K562 (cell line): ENCODE measurements around the genes KATNB1 and TEPP.

DNA sequence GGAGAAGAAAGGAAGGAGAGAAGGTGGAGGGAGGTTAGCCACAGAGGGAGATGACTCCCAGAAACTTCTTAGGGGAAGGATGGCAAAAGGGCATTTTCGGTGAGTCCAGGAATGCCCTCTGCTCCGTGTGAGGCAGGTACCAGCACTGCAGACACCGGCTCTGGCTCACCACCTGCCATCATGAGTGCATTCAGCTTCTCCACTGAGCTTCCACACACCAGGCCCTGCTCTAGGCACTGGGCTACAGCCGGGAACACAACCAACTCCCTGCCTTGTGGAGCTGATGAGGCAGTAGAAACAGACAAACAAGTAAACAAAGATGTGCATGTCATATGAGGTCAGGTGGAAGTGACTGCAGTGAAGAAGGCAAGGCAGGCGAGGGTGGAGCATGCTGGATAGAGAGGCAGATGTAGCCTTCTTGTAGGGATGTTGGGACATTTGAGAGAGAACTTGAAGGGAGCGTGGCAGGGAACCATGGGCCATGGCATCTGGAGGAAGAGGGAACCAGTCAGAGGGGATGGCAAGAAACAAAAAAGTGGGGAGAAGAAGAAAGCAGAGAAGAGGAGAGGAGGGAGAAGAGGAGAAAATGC is 4.9 kb downstream of the NLRC5 start:
- RAMPAGE, long total RNA, result no peak
- RRBS, result 2% methylated on average over 2 of the region's 6 CpGs
PRO-cap:
- standard, result no peak
- CoPRO, capped RNA only, 2 experiments, result no peak in any of the 2 experiments
- CoPRO, capped and uncapped RNA, 2 experiments, result no peak in any of the 2 experiments
- CoPRO, uncapped RNA only, 2 experiments, result no peak in any of the 2 experiments
CAGE:
- cytosol, long polyA plus RNA, result no peak
- long polyA plus RNA, result no peak
- nucleolus, long total RNA, result no peak
- nucleus, long polyA plus RNA, result no peak

GRCh38 chr16:57009585-57009993 is 20.2 kb downstream of the NLRC5 start:
- RAMPAGE, long total RNA, result no peak
- RRBS, result no CpG with 5 or more reads among the region's 1 CpG
PRO-cap:
- standard, result no peak
- CoPRO, capped RNA only, 2 experiments, result no peak in any of the 2 experiments
- CoPRO, capped and uncapped RNA, 2 experiments, result no peak in any of the 2 experiments
- CoPRO, uncapped RNA only, 2 experiments, result no peak in any of the 2 experiments
CAGE:
- cytosol, long polyA plus RNA, result no peak
- long polyA plus RNA, result no peak
- nucleolus, long total RNA, result no peak
- nucleus, long polyA plus RNA, result no peak

- RAMPAGE, long total RNA, result no peak
- RRBS, result no CpG with 5 or more reads among the region's 2 CpGs
PRO-cap:
- standard, result no peak
- CoPRO, capped RNA only, 2 experiments, result no peak in any of the 2 experiments
- CoPRO, capped and uncapped RNA, 2 experiments, result no peak in any of the 2 experiments
- CoPRO, uncapped RNA only, 2 experiments, result no peak in any of the 2 experiments
CAGE:
- cytosol, long polyA plus RNA, result no peak
- long polyA plus RNA, result no peak
- nucleolus, long total RNA, result no peak
- nucleus, long polyA plus RNA, result no peak
These were observed 8.2 kb downstream of the ARL2BP start for GRCh38 chr16:57253244-57253627.

GRCh38 chr16:57470491-57471281 is 8.2 kb downstream of the POLR2C start:
- RAMPAGE, long total RNA, result no peak
- RRBS, result no CpG with 5 or more reads among the region's 10 CpGs
PRO-cap:
- standard, result no peak
- CoPRO, capped RNA only, 2 experiments, result no peak in any of the 2 experiments
- CoPRO, capped and uncapped RNA, 2 experiments, result no peak in any of the 2 experiments
- CoPRO, uncapped RNA only, 2 experiments, result peak in 2 of 2 experiments; most common plus-strand start chr16:57470566 (in 2); most common minus-strand start chr16:57471043 (in 1)
CAGE:
- cytosol, long polyA plus RNA, result no peak
- long polyA plus RNA, result no peak
- nucleolus, long total RNA, result no peak
- nucleus, long polyA plus RNA, result no peak

GRCh38 chr16:57472703-57474073 is 10.7 kb downstream of the POLR2C start:
- RAMPAGE, long total RNA, result no peak
- RRBS, result no CpG with 5 or more reads among the region's 28 CpGs
PRO-cap:
- standard, result no peak
- CoPRO, capped RNA only, 2 experiments, result no peak in any of the 2 experiments
- CoPRO, capped and uncapped RNA, 2 experiments, result no peak in any of the 2 experiments
- CoPRO, uncapped RNA only, 2 experiments, result peak in 2 of 2 experiments; most common plus-strand start chr16:57473144 (in 1); most common minus-strand start chr16:57472854 (in 1)
CAGE:
- cytosol, long polyA plus RNA, result no peak
- long polyA plus RNA, result no peak
- nucleolus, long total RNA, result no peak
- nucleus, long polyA plus RNA, result no peak

DNA sequence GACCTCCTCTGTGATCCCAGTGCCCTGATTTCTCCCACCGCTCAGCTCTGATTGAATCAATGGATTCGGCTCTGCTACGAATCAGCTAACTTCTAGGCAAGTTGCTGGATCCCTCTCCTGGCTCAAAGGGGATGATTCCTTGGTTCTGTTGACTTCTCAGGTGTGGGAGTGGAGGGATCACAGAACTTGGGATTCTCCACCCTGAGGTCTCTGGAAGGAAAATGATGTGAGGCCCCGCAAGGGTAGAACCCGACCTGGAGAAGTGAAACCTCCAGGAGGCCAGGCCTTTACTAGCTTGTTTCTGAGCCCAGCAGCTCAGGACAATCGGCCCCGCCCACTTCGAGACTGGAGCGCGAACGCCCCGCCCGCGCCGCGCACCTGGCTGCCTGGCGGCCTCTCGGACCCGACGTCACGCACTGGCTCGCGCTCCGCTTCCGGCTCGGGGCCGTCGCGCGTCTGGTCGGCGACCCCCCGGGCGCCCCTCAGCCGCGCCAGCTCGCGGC is 8.1 kb downstream of the CCDC102A start:
- RAMPAGE, long total RNA, result no peak
- RRBS, result 97% methylated on average over 9 of the region's 38 CpGs
PRO-cap:
- standard, result no peak
- CoPRO, capped RNA only, 2 experiments, result no peak in any of the 2 experiments
- CoPRO, capped and uncapped RNA, 2 experiments, result no peak in any of the 2 experiments
- CoPRO, uncapped RNA only, 2 experiments, result no peak in any of the 2 experiments
CAGE:
- cytosol, long polyA plus RNA, result no peak
- long polyA plus RNA, result no peak
- nucleolus, long total RNA, result no peak
- nucleus, long polyA plus RNA, result no peak

DNA sequence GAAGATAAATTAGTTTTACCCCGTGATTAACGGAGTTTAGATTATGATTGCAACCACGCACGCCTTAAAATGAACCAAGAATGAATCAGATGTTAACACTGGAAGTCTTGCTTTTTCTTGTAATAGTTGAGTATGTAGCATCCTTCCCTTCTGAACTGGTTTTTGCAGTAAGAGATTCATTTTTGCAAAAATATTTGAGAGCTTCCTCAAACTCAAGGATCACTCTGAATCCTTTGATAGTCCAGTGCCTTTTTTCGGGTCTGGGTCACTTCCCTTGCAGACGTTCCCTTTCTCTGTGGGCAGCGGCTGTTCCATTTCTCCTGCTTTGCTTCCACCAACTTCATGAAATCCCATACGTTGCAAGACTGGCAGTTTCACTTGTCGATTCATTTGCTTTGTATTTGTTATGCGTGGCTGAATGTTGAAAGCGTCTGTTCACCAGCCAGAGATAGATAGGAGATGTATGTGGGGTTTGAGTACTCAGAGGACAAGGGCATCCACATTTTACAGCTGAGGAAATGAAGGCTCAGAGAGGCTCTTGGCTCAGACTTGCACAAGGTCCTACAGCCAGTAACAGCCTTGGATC is 1.1 kb upstream of the CCDC102A start:
- RAMPAGE, long total RNA, result no peak
- RRBS, result no CpG with 5 or more reads among the region's 11 CpGs
PRO-cap:
- standard, result no peak
- CoPRO, capped RNA only, 2 experiments, result no peak in any of the 2 experiments
- CoPRO, capped and uncapped RNA, 2 experiments, result no peak in any of the 2 experiments
- CoPRO, uncapped RNA only, 2 experiments, result no peak in any of the 2 experiments
CAGE:
- cytosol, long polyA plus RNA, result no peak
- long polyA plus RNA, result no peak
- nucleolus, long total RNA, result no peak
- nucleus, long polyA plus RNA, result no peak

DNA sequence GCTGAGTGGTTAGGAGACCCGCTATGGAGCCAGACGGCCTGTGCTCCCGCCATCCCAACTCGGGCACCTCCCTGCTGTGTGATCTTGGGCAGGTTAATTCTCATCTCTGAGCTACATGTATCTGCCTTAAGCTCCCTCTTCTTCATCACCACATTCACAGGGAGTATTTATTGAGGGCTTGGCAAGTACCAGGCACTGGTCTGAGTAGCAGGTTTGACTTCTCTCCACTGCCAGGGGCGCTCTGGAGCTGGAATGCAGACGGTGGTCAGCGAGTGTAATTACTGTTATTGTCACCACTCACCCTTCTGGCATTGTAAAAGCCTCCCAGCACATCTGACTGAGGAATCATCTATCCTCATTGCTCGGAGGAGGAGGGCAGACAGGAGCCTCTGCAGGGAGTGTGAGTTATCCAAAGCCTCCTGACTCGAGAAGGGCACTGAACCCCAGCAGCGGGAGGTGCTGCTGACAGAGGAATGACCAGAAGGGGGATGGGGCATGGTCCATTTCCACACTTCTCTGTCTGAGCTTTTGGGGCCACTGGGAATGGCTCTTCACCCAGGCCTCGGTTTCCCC is 976 bp upstream of the ADGRG1 start:
- RAMPAGE, long total RNA, result no peak
- RRBS, result no CpG with 5 or more reads among the region's 11 CpGs
PRO-cap:
- standard, result no peak
- CoPRO, capped RNA only, 2 experiments, result no peak in any of the 2 experiments
- CoPRO, capped and uncapped RNA, 2 experiments, result no peak in any of the 2 experiments
- CoPRO, uncapped RNA only, 2 experiments, result no peak in any of the 2 experiments
CAGE:
- cytosol, long polyA plus RNA, result no peak
- long polyA plus RNA, result no peak
- nucleolus, long total RNA, result no peak
- nucleus, long polyA plus RNA, result no peak

DNA sequence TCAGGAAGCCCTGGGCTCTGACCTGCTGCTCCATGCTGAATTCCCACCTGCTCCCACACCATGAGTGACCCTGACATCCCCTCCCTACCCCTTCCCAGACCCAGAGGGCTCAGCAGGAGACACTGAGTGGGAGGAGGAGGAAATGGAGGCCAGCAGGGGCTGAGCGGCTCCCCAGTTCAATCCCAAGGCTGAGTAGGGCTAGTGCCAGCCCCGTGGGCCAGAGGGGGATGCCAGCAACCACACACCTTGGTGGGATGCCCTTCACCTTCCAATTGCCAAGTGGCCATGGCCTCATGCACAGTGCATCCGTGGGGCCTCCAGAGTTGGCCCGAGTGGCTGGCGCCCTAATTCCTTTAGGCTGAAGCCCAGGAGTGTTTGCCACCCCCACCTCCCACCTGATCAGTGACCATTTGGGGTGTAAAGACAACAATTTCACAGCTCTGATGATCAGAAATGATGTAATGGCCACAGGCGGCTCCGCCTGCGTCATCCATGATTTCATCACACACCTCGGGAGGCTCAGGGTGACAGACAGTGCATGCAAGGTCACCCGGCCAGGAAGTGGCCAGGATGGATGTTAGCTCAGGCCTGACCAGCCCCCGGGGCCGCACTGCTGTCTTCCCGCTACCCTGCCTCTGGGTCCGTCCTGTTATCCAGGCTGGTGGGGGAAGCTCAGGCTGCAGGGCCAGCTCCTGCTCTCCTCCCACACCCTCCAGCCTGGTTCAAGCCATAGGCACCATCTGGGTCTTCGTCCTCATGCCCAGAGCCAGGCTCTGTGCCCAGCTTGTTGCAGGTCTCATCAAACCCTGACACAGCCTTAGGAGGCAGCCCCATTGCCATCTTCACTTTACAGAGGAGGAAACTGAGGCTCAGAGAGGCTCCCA is 799 bp upstream of the ADGRG3 start:
- RAMPAGE, long total RNA, result no peak
- RRBS, result 23% methylated on average over 2 of the region's 15 CpGs
PRO-cap:
- standard, result no peak
- CoPRO, capped RNA only, 2 experiments, result peak in 1 of 2 experiments; most common plus-strand start position 546 of the sequence (in 1); most common minus-strand start position 454 of the sequence (in 1)
- CoPRO, capped and uncapped RNA, 2 experiments, result no peak in any of the 2 experiments
- CoPRO, uncapped RNA only, 2 experiments, result no peak in any of the 2 experiments
CAGE:
- cytosol, long polyA plus RNA, result no peak
- long polyA plus RNA, result no peak
- nucleolus, long total RNA, result no peak
- nucleus, long polyA plus RNA, result no peak

DNA sequence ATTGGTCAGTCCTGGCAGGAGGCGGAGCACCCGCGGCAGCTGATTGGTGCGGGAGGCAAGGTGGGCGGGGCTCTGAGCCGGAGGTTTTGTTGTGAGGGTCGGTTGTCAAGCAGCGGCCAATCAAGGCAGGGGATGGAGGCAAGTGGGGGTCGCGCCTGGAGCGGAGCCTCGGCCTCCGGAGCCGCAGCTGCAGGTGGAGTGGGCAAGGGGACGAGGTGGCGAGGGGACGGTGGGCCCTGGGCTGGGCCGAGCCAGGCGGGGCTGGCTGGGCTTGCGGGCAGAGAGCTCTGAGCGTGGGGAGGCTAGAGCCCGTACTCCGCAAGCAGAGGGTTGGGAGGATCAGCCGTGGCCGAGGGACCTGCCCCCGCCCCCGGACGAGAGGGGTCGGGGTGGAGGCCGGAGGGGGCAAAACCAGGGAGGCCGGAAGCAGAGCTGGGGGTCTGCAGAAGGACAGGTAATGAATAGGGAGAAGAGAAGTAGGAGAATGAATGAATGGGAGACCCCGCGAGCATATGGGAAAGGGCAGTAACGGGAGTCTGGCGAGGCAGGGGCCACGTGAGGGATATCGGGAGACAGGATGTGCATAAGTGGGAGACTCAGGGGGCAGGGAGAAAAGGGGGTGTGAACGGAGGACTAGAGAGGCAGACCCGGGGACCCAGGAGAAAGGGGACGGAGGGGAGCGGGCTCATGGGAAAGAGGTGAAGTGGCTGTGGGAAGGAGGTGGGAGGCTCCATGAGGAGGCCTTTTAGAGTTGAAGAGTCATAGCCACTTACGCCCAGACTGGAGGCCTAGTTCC is at the start of gene KATNB1:
TSS of gene KATNB1 (plus strand) at position 108 of the 796 bp plus-strand sequence.
- RAMPAGE, long total RNA, result start-site peak on the plus strand centred at position 155 of the sequence, 94 bp wide, 306 and 199 reads in 2 replicates
- RRBS, result 2% methylated on average over 7 of the region's 42 CpGs
PRO-cap:
- standard, result unidirectional peak, plus-strand start at position 119 of the sequence
- CoPRO, capped RNA only, 2 experiments, result peak in 2 of 2 experiments; most common plus-strand start position 119 of the sequence (in 2)
- CoPRO, capped and uncapped RNA, 2 experiments, result no peak in any of the 2 experiments
- CoPRO, uncapped RNA only, 2 experiments, result no peak in any of the 2 experiments
CAGE:
- cytosol, long polyA plus RNA, result start-site peak on the plus strand centred at position 128 of the sequence, 130 bp wide, 995 and 419 reads in 2 replicates
- long polyA plus RNA, result start-site peak on the plus strand centred at position 134 of the sequence, 90 bp wide, 185 and 378 reads in 2 replicates
- nucleolus, long total RNA, result no peak
- nucleus, long polyA plus RNA, result start-site peak on the plus strand centred at position 140 of the sequence, 120 bp wide, 650 and 781 reads in 2 replicates

GRCh38 chr16:57759687-57760064 is 24.1 kb downstream of the KATNB1 start:
- RAMPAGE, long total RNA, result no peak
- RRBS, result 87% methylated on average over 6 of the region's 10 CpGs
PRO-cap:
- standard, result no peak
- CoPRO, capped RNA only, 2 experiments, result no peak in any of the 2 experiments
- CoPRO, capped and uncapped RNA, 2 experiments, result no peak in any of the 2 experiments
- CoPRO, uncapped RNA only, 2 experiments, result no peak in any of the 2 experiments
CAGE:
- cytosol, long polyA plus RNA, result no peak
- long polyA plus RNA, result no peak
- nucleolus, long total RNA, result no peak
- nucleus, long polyA plus RNA, result no peak

- RAMPAGE, long total RNA, result no peak
- RRBS, result 94% methylated on average over 1 of the region's 21 CpGs
PRO-cap:
- standard, result no peak
- CoPRO, capped RNA only, 2 experiments, result no peak in any of the 2 experiments
- CoPRO, capped and uncapped RNA, 2 experiments, result no peak in any of the 2 experiments
- CoPRO, uncapped RNA only, 2 experiments, result peak in 1 of 2 experiments; most common minus-strand start chr16:57775997 (in 1)
CAGE:
- cytosol, long polyA plus RNA, result no peak
- long polyA plus RNA, result no peak
- nucleolus, long total RNA, result no peak
- nucleus, long polyA plus RNA, result no peak
These were observed 26.5 kb downstream of the KIFC3 start for GRCh38 chr16:57775561-57776324.

DNA sequence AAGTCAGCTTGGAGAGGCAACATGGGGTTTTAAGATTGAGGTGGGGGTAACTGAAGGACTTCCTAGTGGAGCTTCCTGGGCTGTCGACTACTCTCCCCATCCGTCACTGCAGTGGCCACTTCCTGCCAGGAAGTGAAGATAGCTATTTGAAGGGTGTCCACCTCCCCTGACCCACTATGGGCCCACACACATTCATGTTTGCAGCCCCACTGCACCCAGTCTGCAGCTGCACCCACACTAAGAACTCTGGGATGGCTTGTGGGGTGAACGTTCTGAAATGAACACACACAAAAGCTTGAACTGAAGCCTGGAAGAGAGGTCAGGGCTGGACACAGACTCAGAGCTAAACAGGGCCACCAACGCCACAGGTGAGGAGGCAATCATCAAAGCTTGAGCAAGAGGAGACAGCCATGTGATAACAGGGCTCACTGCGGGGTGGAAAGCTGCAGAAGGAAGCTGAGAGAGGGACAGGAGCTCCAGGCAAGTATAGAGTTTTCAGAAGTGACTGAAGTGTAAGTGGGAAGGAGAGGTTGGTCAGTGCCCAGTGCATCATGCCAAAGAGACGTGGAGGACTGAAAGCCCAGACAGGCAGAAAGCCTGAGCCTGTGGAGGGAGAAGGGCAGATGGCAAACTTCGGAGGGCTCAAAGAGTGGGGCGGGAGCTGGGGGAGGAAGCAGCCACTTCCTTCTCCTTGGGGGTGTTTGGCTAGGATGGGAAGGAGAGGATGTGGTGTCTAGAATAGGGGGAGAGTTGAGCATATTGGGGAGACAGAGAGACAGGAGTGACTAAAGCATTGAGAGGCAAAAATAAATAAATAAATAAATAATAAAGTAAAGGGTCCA is 2.8 kb downstream of the KIFC3 start:
- RAMPAGE, long total RNA, result no peak
- RRBS, result no CpG with 5 or more reads among the region's 8 CpGs
PRO-cap:
- standard, result bidirectional peak, plus-strand start at position 433 of the sequence, minus-strand start at position 245 of the sequence
- CoPRO, capped RNA only, 2 experiments, result no peak in any of the 2 experiments
- CoPRO, capped and uncapped RNA, 2 experiments, result no peak in any of the 2 experiments
- CoPRO, uncapped RNA only, 2 experiments, result no peak in any of the 2 experiments
CAGE:
- cytosol, long polyA plus RNA, result no peak
- long polyA plus RNA, result no peak
- nucleolus, long total RNA, result no peak
- nucleus, long polyA plus RNA, result no peak

GRCh38 chr16:57800149-57800926 is 2.0 kb downstream of the KIFC3 start:
- RAMPAGE, long total RNA, result no peak
- RRBS, result no CpG with 5 or more reads among the region's 11 CpGs
PRO-cap:
- standard, result bidirectional peak, plus-strand start at chr16:57800680, minus-strand start at chr16:57800613
- CoPRO, capped RNA only, 2 experiments, result peak in 1 of 2 experiments; most common plus-strand start chr16:57800791 (in 1); most common minus-strand start chr16:57800572 (in 1)
- CoPRO, capped and uncapped RNA, 2 experiments, result no peak in any of the 2 experiments
- CoPRO, uncapped RNA only, 2 experiments, result no peak in any of the 2 experiments
CAGE:
- cytosol, long polyA plus RNA, result no peak
- long polyA plus RNA, result no peak
- nucleolus, long total RNA, result no peak
- nucleus, long polyA plus RNA, result no peak

DNA sequence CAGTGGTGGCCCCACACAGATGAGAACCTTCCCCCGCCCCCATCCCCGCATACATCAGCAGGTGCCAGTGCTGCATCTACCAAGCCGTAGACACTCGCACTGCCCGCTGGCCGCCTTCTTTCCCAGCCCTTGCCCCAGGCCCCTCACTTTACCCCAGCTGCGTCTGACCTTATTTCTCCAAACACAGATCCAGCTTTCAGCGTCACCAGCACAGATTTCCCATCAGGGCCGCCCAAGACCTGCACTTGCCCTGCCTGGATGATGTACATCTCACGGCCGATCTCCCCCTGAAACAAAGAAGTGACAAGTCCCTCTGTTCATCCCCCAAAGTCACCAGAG is 73.3 kb downstream of the CNGB1 start:
- RAMPAGE, long total RNA, result no peak
- RRBS, result no CpG with 5 or more reads among the region's 11 CpGs
PRO-cap:
- standard, result no peak
- CoPRO, capped RNA only, 2 experiments, result no peak in any of the 2 experiments
- CoPRO, capped and uncapped RNA, 2 experiments, result no peak in any of the 2 experiments
- CoPRO, uncapped RNA only, 2 experiments, result no peak in any of the 2 experiments
CAGE:
- cytosol, long polyA plus RNA, result no peak
- long polyA plus RNA, result no peak
- nucleolus, long total RNA, result no peak
- nucleus, long polyA plus RNA, result no peak

- RAMPAGE, long total RNA, result no peak
- RRBS, result no CpG with 5 or more reads among the region's 2 CpGs
PRO-cap:
- standard, result bidirectional peak, plus-strand start at chr16:57976706, minus-strand start at chr16:57976557; unidirectional peak, minus-strand start at chr16:57976778
- CoPRO, capped RNA only, 2 experiments, result no peak in any of the 2 experiments
- CoPRO, capped and uncapped RNA, 2 experiments, result no peak in any of the 2 experiments
- CoPRO, uncapped RNA only, 2 experiments, result no peak in any of the 2 experiments
CAGE:
- cytosol, long polyA plus RNA, result no peak
- long polyA plus RNA, result no peak
- nucleolus, long total RNA, result no peak
- nucleus, long polyA plus RNA, result no peak
These were observed at the start of gene TEPP for GRCh38 chr16:57976231-57977025. Gene TEPP (plus strand): TSS chr16:57976544.

- RAMPAGE, long total RNA, result no peak
- RRBS, result no CpG with 5 or more reads among the region's 10 CpGs
PRO-cap:
- standard, result no peak
- CoPRO, capped RNA only, 2 experiments, result no peak in any of the 2 experiments
- CoPRO, capped and uncapped RNA, 2 experiments, result no peak in any of the 2 experiments
- CoPRO, uncapped RNA only, 2 experiments, result no peak in any of the 2 experiments
CAGE:
- cytosol, long polyA plus RNA, result no peak
- long polyA plus RNA, result no peak
- nucleolus, long total RNA, result no peak
- nucleus, long polyA plus RNA, result no peak
These were observed 28.8 kb downstream of the GINS3 start for GRCh38 chr16:58421007-58421496.

GRCh38 chr16:58543559-58543991 is 28.3 kb downstream of the SETD6 start:
- RAMPAGE, long total RNA, result no peak
- RRBS, result no CpG with 5 or more reads among the region's 9 CpGs
PRO-cap:
- standard, result no peak
- CoPRO, capped RNA only, 2 experiments, result no peak in any of the 2 experiments
- CoPRO, capped and uncapped RNA, 2 experiments, result no peak in any of the 2 experiments
- CoPRO, uncapped RNA only, 2 experiments, result no peak in any of the 2 experiments
CAGE:
- cytosol, long polyA plus RNA, result no peak
- long polyA plus RNA, result no peak
- nucleolus, long total RNA, result no peak
- nucleus, long polyA plus RNA, result no peak